Cytotoxic T cell (primary cell): ENCODE data around the genes CASQ1, PEA15 and SLAMF7.

DNA sequence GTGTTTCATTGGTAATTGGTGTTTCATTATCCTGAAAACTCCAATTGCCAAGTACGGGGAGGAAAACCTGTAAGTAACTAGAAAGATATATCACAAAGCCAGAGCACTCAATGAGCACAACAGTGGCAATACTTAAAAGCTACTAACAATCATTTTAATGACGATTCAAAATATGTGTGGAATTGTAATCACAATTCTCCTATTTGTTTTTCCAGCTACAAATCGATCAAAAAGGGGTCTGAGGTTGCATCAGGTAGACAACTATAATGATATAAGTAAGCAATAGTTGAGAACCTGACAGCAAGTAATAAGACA lies 1.3 kb downstream of the APCS start:
- PRO-cap, 2 experiments = no peak in any of the 2 experiments

DNA sequence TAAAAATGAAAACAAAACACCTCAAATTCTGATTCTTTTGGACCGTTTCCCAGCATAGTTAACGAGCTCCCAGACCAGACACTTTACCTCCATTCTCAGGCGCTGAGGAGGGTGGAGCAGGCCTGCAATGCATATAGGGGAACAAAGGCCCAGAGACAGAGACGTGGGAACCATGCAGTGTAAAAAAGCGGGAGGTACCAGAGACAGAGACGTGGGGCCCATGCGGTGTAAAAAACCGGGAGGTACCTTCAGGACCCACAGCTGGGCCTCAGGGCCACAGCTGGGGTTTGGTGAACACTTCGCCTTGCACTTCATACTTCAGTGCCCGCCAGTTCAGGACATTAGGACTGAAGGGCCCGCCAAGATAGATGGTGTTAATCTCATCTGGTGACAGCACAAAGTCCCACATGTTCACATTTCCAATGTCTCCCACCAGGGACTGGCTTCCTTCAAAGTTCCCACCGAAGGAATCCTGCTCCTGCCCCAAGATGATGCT lies 1.1 kb downstream of the CRP start:
- PRO-cap, 2 experiments = no peak in any of the 2 experiments

- PRO-cap, 2 experiments = no peak in any of the 2 experiments
Observed at GRCh38 chr1:159756384-159756957, 24.3 kb upstream of the DUSP23 start.

- PRO-cap, 2 experiments = peak in 2 of 2 experiments; most common minus-strand start chr1:159780732 (in 1)
Observed at GRCh38 chr1:159780236-159780873, 407 bp upstream of the DUSP23 start.

GRCh38 chr1:159921875-159922819 lies 3.2 kb downstream of the TAGLN2 start:
- PRO-cap, 2 experiments = peak in 2 of 2 experiments; most common plus-strand start chr1:159922395 (in 1); most common minus-strand start chr1:159922644 (in 2)

DNA sequence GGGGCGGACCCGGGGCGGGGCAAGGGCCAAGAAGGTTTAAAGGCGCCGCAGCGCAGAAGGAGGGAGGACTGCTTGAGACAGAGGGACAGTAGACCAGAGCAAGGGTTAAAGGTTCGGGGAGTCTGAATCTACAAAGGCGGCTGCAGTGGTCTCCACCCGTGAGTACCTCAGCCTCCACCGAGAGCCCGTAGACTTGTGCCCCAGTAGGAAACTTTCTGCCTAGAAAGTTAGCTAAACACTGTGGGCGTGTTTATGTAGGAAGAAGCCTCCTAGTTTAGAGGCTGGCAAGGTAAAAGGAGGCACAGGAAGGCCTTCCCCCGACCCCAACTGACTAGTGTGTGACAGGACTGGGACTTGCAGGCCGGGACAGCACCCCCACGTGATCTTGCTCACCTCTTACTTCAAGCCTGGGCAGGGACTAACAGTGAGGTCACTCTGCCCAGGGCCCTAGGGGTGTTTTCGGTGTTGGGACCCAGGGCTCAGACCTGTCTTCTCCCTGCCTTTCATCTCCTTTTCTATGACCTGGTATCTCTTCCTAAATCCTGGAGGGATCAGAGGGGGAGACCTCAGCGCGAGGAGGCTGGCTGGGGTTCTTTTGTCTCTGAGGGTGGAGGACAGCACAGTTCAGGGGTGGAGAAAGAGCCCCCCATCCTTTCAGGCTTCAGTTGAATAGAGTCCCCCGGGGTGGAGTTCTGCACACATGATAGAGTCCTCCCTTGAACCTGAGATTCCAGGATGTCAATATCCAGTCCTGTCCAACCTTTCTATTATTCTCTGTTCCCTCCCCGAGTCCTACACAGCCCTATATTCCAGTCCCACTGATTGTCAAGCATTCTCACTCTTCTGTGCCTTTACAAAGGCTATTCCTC lies 483 bp upstream of the TAGLN2 start:
- PRO-cap, 2 experiments = peak in 2 of 2 experiments; most common plus-strand start position 65 of the sequence (in 2); most common minus-strand start position 197 of the sequence (in 2)

DNA sequence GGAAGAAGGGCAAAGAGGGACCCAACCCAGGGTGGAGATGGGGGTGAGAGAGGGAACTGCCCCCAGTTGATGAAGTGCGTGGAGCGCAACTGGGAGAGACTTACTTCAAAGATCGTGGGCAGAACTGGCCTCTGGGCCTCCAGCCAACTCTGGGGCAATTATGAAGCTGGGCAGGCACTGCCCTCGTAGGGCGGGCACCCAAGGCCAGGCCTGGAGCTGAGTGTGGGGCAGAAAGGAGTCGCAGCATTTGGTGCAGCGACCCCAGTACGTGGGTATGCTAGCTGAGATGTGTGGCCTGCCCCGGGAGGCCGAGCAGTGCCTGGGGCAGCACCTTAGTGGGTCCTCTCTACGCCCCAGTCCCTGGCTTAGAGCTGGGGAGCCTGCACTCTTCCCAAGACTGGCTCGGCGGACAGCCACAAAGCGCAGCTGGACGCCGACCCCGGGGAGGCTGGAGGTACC lies 542 bp downstream of the IGSF8 start:
- PRO-cap, 2 experiments = no peak in any of the 2 experiments

DNA sequence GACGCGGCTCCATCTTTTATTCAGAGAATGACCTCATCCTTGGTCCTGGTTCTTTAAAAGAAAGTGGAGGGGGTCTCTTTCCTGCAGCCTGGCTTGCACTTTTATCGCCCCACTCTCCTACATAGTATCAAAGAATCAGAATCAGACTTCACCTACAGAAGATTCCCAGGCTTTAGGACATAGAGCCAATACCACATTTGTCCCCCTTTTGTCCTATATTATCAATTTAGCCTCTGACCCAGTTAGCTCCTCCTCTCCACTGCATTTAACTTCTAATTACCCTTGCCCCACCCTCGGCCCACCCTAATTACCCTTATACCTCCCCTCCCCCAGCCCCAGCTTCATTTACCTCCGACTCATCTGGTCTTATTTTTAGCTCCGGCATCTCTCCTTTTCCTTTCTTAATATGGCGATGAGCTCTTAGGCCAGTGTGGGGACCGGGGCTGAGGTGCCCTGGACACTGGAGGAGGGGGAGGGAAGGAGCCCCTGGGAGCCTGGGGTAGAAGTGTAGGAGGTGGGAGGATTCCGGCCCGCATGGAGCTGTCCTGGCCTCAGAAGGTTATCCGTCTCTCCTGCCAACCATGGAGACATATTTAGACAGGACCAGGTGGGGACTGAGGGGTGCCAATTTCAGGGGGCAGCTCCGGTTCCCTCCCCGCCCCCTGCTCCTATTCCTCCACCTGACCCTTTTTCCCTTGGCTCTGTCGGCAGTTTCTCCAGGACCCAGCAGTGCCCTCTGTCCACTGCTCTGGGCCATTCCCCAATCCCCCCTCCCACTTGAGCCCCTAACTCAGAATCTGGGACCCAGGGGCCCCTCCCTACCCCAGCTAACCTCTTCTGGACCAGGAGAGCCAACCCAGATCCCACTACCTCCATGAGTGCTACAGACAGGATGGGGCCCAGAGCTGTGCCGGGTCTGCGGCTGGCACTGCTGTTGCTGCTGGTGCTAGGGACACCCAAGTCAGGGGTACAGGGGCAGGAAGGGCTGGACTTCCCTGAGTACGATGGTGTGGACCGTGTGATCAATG lies at the start of gene CASQ1:
Gene CASQ1 (plus strand): TSS at position 698 of the 1,028 bp plus-strand sequence.
- PRO-cap, 2 experiments = no peak in any of the 2 experiments

DNA sequence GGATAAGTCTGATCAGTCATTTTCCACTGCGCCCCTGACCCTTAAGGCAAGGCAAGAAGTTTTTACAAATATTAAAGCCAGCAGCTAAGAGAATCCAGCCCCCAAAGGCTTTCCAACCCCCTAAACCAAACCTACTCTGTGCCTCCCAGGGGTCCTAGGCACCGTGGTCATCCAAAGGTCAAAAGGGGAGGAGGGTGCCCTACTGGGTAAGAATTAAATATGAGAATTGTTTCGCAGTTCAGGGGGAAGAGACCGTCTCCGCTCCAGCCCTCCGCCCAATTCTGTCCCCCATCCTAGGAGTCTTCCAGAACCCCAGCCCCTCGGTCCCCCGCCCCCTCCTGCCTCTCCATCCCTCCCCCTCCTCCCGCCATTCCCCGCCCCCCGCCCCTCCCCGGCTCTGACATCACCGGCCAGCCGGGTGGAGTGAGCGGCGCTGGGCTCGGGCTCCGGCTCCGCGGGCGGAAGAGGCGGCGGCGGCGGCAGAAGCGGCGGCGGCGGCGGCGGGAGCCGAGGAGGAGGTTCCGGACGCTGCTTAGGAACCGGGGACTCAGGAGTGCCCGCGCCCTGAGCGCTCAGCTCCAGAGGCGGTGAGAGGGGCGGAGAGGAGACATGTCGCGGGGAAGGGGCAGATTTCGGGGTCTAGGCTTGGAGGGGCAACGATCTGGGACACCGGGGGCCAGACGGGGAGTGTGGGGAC lies at the start of gene PEA15:
Gene PEA15 (plus strand): TSS at position 449 of the 697 bp plus-strand sequence.
- PRO-cap, 2 experiments = peak in 2 of 2 experiments; most common plus-strand start position 486 of the sequence (in 2); most common minus-strand start position 283 of the sequence (in 2)

- PRO-cap, 2 experiments = peak in 2 of 2 experiments; most common plus-strand start chr1:160261734 (in 2); most common minus-strand start chr1:160261591 (in 1)
Observed at GRCh38 chr1:160261499-160261796, 901 bp downstream of the DCAF8 start.

DNA sequence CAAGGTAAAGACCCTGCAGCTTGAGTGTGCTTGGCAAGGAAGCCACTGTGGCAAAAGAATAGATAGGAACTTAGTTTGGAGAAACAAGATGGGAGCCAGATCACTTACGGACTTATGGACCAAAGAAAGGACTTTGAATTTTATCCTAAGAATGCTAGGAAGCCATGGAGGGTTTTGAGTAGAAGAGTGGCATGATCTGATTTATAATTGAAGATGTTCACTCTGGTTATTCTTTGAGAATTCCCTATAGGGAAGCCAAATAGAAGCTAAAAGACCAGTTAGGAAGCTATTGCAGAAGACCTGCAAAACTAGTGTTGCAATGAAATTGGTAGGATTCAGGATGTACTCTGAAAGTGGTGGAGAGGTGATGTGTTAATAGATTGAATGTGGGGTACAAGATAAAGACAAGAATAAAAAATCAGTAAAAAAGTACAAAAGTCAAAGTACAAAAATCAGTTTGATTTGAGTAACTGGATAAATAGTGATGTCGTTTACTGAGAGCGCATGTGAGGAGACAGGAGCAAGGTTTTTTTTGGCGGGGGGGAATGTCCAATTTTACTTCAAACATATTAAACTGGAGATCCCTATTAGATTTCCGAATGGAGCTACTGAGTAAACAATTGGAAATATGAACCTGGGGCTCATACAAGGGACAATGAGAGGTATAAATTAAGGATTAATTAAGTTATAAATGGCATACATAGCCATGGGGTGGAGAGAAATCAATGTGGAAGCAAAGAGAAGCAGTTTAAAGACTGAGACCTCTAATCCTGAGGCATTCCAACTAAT lies 2.4 kb upstream of the DCAF8 start:
- PRO-cap, 2 experiments = no peak in any of the 2 experiments

DNA sequence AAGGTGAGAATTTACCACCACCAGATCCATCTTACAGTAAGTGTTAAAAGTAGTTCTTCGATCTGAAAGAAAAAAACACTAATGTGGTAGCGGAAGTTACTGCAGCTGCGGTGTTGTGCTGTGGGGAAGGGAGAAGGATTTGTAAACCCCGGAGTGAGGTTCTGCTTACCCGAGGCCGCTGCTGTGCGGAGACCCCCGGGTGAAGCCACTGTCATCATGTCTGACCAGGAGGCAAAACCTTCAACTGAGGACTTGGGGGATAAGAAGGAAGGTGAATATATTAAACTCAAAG lies 25.9 kb downstream of the COPA start:
- PRO-cap, 2 experiments = no peak in any of the 2 experiments

DNA sequence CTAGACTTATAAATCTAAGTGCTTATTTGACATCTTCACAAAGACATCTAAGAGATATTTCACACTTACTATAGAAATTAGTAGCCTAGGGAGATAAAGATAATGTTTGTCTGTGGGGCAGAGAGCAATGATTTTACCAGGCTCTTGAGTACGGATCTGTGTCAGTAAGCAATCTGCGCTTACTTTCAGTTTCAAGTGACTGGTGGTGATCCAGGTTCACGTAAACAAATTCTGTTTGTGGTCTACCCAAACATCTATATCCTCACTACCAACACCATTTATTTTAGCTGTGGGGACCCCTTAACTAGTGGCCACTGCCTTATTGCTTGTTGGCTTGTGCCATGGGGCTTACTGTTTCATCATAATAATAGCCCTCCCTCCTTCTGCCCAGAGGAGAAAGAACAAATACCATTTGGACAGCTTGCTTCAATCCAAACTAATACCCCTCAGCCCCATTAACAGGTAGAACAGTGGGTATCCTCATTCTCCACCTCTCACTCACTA lies 37.6 kb downstream of the VANGL2 start:
- PRO-cap, 2 experiments = peak in 1 of 2 experiments; most common plus-strand start position 188 of the sequence (in 1); most common minus-strand start position 163 of the sequence (in 1)

DNA sequence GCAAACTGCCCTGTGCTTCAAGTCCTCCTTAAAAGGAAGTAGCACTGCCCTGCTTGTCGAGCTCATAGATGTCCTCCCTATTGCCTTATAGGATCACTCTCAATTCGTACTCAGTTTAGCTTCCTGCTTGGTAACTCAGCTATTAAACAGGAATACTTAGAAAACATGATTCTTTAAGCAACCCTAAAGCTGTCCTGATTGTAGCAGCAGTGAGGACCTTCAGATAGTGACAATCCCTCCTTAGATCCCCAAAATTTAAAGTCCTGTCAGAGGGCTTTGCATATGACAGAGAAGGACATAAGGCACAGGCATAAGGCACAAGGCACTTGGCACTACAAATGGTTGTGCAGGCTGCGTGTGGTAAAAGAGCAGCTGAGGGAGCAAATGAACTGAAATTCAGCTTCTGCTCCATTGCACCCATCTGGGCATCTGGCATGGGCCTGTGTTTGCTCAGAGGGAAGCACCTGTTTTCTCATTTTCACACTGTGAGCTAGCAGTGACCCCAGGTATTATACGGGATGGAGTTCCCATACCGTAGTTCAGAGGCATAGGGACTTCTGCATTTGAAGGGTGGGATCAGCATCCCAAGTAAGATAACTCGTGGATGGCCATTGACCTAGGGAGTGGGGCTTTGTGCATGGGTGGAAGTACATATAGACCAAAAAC lies 26.2 kb upstream of the SLAMF6 start:
- PRO-cap, 2 experiments = no peak in any of the 2 experiments

DNA sequence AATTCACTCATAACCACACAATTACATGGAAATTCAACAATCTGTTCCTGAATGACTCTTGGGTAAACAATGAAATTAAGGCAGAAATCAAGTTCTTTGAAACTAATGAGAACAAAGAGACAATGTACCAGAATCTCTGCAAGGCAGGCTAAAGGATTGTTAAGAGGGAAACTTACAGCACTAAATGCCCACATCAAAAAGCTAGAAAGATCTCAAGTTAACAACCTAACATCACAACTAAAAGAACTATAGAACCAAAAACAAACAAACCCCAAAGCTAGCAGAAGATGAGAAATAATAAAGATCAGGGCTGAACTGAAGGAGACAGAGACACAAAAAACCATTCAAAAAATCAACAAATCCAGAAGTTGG lies 19.0 kb downstream of the CD84 start:
- PRO-cap, 2 experiments = no peak in any of the 2 experiments

GRCh38 chr1:160652116-160653489 lies 5.8 kb upstream of the SLAMF1 start:
- PRO-cap, 2 experiments = no peak in any of the 2 experiments

GRCh38 chr1:160708471-160709545 lies 2.8 kb downstream of the CD48 start:
- PRO-cap, 2 experiments = peak in 2 of 2 experiments; most common plus-strand start chr1:160709257 (in 2); most common minus-strand start chr1:160708991 (in 1)

GRCh38 chr1:160738919-160739660 lies at the start of gene SLAMF7:
TSS of gene SLAMF7 (plus strand) at chr1:160739247.
- PRO-cap, 2 experiments = peak in 2 of 2 experiments; most common plus-strand start chr1:160739274 (in 2); most common minus-strand start chr1:160739220 (in 1)

DNA sequence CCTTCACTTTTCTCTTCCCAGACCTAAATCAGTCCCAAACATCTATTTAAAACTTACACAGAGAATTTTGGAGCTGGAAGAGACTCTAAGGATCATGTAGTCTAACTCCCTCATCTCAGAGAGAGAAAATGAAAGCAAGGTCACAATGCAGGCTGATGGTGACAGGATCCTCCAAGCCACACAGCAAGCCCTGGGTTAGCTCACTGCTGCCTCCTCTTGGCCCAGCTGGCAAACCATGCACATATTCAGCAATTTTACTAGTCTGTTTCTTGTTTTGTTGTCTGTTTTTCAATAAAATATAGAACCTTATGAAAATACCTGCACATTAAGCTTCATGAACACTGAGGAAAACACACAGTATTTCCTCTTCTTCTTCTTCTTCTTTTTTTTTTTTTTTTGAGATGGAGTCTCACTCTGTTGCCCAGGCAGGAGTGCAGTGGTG lies 27.7 kb upstream of the LY9 start:
- PRO-cap, 2 experiments = peak in 2 of 2 experiments; most common minus-strand start position 130 of the sequence (in 2)

- PRO-cap, 2 experiments = no peak in any of the 2 experiments
Observed at GRCh38 chr1:161022032-161022454, 1.1 kb upstream of the F11R start.